Epithelial cell of prostate (primary cell): ENCODE measurements around a stretch of chr17.

DNA sequence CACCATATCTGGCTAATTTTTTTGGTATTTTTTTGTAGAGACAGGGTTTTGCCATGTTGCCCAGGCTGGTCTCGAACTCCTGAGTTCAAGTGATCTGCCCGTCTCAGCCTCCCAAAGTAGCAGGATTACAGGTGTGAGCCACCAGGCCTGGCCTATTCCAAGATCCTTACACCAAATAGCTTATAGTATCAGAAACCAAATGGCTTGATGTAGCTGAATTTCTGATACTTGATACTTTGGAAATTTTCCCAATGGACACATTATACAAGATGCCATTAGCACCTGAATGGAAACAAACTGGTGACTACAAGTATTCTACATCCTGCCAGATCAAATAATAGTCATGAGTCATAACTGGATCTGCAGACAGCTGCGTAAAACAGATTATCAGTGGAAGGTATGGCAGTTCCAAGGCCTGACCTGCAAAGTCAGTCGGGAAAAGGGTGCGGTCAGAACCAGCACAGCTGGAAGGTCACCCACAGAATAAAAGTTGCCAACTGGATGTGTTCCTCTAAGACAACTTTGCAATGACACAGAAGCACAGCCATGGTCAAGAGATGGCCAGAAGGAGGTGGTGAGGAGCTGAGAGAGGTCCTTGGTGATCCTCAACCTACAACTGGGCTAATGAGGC lies 14.6 kb downstream of the TUBG1 start:
- RRBS, result no CpG with 5 or more reads among the region's 5 CpGs

- RRBS, result no CpG with 5 or more reads among the region's 12 CpGs
Measured at GRCh38 chr17:42632842-42633586, 23.5 kb downstream of the TUBG1 start.

DNA sequence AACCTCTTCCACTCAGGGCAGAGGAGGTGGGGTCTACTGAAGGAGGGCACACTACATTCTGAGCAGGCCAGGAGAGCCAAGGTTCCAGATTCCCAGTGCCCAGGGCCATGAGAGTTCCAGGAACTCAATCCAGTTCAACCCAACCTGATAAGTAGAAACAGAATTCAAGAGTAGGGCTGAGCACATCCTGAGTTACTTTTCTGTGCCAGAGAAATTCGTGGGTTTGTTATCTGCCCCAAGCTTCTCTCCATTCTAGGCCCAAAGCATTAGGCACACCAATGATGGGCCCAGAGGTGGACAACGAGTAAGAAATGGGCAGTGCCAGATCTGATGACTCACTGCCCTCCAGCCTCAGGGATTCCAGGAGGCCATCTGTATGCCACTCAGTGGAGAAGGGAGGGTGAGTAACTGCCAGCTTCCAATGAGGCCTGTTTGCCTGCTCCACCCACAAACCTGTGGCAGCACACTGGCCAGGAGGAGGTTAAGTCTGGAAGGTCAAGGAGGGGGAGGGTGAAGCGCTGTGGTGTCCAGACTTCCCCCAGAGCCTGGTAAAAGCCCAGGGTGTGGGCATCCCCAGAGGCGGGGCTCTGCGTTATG lies 8.3 kb downstream of the TUBG2 start:
- RRBS, result no CpG with 5 or more reads among the region's 5 CpGs

DNA sequence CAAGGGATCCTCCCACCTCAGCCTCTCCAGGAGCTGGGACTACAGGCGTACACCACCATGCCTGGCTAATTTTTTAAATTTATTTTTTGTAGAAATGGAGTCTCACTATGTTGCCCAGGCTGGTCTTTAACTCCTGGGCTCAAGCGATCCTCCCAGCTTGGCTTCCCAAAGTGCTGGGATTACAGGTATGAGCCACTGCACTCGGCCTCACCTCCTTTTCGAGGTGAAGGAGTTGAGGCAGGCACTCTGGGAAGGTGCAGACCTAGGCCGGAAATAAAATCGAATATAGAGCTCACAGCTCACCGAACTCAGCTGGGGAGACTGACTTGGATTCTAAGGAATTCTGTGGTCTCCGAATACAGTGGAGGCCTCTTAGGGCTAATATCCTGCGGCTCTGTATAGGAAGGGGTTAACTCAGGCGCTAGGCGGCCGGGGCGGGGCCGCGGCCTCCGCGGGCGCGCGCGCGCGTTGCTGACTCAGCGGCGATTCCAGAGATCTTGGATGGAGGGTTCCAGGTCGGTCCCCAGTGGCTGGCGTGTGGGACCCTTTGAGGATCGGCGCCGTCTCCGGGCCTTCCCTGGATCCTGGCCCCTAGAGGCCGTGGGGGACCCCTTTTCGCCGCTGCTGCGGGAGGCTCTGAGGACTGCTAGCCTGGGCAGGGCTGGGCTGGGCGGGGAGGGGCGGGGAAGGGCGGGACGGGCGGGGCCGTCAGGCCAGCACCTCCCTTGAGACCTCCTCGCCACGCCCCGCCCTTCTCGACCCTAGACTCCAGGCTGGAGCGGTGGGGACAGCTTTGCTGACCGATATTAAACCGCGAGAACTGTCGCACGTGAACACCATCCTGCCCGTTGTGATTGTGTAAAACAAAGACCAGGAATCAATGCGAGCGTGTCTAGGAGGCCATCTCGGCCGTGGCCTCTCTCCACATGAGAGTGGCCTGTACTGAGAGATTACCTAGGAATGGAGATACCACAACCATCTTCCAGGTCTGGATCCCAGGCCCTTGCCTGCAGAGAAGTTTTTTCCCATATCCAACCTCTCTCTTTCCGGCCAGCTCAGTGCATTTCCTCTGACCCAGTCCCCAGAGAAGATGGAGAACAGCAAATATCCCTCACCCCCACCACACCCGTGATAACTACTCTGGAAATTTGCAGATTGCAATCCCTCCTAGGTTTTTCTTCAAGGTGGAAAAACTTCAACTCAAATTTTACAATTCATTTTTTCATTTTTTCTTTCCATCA lies 1.3 kb upstream of the PLEKHH3 start:
- RRBS, result no CpG with 5 or more reads among the region's 58 CpGs

DNA sequence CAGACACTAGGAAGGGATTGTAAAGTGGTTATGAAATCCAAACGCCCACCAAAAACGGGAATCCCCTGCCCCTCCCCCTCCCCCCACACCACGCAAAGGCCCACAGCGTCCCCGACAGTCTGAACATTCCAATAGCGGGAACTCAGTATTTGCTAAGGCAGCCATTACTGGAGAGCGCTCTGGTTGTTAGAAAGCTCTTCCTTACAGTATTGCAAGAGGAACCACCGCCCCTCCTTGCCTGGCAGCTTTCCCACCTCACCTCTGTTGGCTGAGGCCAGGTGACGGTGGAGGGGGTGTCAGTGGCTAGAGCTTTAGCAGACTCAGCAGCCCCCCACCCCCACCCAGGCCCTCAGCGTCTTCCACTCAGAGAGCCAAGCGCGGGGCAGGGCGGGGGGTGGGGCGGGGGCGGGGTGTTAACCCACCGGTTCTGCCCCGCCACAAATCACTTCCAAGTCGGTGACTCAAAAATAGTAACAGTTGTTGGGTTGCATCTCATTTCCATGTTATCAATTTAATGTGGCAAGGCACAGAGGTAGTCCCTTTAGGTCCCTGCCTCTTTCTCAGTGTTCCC lies 2.2 kb upstream of the PLEKHH3 start:
- RRBS, result no CpG with 5 or more reads among the region's 18 CpGs

- RRBS, result no CpG with 5 or more reads among the region's 11 CpGs
Measured at GRCh38 chr17:42774922-42776196, 2.1 kb downstream of the VPS25 start.

- RRBS, result no CpG with 5 or more reads among the region's 12 CpGs
Measured at GRCh38 chr17:42854225-42854855, 3.3 kb downstream of the AOC3 start.

DNA sequence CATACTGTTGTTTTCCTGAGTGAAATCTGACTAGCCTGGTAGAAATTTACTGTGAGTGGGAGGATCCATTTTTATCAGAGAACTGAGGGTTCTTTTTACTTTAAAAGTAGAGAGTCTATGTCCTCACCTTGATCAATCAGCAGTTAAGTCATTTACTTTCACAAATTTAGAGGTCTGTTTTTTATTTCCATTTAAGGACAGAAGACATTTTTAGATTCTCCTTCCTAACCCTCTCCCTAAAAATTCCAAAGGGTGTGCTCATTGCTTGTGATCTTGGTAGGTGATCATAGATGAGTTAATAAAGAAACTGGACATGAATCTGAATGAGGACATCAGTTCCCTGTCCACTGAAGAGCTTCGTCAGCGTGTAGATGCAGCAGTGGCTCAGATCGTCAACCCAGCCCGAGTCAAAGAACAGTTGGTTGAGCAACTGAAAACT lies 8.7 kb downstream of the RUNDC1 start:
- RRBS, result no CpG with 5 or more reads among the region's 4 CpGs

GRCh38 chr17:43091221-43092448 lies 33.5 kb downstream of the BRCA1 start:
- RRBS, result no CpG with 5 or more reads among the region's 6 CpGs

- RRBS, result no CpG with 5 or more reads among the region's 4 CpGs
Measured at GRCh38 chr17:43209656-43210024, 2.0 kb upstream of the TMEM106A start.

DNA sequence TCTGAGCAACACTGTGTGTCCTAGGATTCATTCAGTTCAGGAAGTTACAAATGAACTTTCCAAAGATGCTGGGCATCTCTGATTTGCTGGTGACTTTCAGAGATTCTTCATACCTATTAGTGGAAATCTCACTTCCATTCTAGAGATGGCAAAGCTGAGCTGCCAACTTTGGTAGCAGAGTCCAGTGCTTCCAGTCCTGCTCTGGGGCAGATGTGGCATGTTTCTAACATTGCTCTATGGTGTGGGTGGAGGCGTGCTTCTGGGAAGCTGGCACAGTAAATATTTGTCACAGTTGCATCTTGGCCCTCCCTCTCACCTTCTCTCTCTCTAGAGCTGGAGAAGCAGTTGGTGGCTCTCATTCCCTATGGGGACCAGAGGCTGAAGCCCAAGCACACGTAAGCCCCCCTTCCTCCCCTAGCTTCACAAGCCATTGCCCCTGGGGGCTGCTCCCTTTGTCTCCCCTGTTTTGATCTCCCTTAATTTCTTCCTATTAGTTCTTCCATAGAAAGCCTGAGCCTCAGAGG lies 1.9 kb downstream of the TMEM106A start:
- RRBS, result no CpG with 5 or more reads among the region's 2 CpGs

- RRBS, result no CpG with 5 or more reads among the region's 21 CpGs
Measured at GRCh38 chr17:43246453-43246791, 18.0 kb upstream of the CCDC200 start.

DNA sequence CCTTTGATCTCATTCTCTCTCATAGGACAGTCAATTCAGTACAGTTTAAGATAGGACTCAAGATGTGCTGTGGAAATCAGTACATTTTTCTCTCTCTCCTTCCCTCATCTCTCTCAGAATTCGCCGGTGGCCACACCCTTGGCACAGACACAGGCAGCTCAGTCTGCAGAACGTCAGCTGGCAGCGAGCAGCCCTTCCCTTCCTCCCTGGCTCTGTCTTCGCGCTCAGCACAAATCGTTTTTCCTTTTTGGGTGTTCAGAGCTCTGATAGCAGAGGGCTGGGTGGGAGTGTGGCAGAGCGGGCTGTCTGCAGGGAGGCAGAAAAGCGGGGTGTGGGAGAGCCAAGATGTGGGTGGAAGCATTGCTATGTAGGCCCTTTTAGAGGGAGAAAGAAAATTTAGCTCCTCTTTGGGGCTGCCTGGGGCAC lies 18.7 kb downstream of the ARL4D start:
- RRBS, result no CpG with 5 or more reads among the region's 9 CpGs

DNA sequence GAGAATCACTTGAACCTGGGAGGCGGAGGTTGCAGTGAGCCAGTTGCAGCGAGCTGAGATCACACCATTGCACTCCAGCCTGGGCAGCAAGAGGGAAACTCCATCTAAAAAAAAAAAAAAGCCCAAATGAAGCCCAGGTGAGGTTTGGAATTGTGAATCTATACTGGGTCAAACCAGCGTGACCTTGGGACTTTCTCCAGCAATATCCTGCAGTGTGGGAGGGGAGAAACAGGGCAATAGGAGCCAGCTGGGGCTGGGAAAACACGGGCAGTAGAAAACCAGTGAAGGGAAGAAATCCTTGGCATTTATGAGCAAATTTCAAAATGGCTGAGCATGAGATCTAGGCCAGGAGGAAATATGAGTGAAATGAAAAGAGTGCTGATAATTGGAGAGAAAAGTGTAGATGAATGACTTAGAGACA lies 8.1 kb upstream of the DHX8 start:
- RRBS, result no CpG with 5 or more reads among the region's 4 CpGs

GRCh38 chr17:43542755-43543744 lies 3.1 kb downstream of the ETV4 start:
- RRBS, result 87% methylated on average over 2 of the region's 13 CpGs

- RRBS, result no CpG with 5 or more reads among the region's 12 CpGs
Measured at GRCh38 chr17:43574249-43574616, 28.1 kb upstream of the ETV4 start.

DNA sequence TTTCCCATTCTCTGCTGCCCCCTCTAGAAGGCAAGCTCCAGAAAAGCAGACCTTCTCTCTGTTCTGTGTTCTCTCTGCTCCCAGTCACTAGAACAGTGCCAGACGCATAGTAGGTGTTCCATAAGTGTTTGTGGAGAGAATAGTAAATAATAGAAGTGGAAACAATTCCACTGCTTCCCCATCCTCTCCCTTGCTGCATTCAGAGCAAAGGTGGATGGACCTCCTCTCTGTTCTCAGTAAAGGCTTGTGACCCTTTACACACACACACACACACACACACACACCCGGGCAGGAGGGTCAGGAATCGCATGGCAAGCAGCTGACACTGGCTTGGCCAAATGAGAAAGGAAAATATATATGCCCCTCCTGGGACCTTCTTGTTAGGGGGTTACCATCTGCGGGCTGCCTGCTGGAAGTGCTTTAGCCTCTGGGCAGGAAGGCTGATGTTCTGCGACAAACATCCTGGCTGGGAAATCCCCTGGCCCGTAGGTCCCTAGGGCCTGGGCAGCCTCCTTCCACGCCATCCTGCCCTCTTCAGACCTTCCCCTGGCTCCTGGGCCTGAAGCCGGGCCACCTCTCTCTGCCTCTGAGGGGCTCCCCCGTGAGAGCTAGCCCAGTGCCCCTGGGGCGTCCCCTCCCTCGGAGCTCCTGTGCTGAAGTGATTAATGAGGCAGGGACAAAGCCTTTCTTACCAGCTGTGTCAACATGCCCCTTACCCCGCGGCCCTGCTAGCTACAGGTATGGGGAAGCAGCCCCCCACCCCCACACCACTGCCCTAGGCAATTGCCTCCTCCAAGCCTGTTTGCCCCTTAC lies 32.5 kb upstream of the ETV4 start:
- RRBS, result no CpG with 5 or more reads among the region's 13 CpGs

DNA sequence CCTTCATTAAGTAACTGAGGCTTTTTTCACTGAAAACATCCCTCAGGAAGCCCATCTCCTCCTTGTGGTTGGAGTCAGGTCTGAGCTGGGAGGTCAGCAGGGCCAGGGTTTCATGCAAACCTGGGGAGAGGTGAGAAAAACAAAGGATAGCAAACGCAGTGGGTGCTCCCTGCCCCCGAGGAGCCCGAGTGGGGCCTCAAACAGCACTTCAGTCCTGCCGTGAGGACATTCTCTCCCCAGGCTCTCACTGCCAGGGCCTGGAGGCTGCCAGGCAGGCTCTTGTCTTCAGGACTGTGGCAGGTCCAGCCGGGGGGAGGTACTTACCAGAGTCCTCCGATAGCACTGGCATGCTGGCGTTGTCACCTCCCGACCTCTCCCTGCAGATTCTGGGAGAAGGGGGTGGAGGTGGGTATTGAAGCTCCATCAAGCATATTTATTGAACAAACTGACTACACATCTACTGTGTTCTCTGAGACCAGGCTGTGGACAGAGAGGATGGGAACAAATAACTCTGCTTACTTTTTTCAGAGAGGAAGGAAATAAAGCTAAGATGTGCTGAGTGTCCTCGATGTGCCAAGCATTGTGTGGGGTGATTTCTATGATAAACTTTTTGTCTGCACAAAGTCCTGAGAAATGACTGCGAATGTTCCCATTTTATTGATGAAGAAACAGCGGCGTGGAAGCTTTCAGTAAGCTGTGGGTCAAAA lies 1.2 kb downstream of the MPP3 start:
- RRBS, result no CpG with 5 or more reads among the region's 12 CpGs

DNA sequence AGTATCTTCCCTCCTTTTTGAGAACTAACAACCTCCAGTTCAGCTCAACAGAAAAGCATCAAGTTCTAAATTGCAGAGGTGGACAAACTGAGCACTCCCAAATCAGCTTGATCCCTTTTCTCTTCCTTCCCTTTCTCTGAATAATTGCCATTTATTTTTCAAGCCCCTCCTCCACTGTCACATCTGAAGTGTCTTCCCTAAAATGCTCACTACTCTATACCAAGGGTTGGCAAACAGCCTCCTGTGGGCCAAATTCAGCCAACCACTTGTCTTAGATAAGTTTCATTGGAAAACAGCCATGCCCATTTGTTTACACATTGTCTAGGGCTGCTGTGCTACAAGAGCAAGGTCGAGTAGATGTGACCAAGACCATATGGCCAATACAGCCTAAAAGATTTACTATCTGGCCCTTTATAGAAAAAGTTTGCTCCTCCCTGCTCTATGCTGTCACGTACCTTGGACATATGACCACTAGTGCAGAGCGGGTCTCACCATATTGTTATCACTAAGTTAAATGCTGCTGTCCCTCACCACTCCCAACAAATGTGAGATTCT lies 13.4 kb downstream of the LSM12 start:
- RRBS, result no CpG with 5 or more reads among the region's 3 CpGs

DNA sequence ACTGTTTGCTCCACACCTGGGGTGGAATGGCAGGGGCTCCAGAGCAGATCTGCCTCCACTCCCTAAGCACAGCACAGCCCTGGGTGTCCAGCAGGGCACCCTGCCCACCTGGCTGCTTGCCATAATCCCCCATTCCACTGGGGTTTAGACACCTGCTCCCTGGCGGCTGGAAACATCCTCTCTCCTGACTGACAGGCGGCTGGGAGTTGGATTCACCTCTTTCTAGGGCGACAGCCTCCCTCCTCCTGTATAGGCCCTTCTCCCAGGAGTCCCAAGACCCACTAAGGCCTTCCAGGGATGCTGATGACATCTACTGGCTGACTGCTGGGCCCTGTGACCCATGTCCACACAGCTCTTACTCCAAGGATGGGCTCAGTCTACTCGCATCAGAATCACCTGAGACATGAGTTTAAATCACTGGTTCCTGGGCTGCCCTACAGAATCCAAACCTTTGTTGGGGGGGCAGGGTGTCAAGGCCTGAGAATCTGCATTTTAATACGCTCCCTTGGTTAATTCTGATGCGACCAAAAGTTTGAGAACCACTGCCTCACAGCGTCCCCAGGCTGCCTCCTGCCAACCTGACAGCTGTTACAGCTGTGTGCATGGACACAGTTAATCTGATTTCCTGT lies 17.8 kb downstream of the HDAC5 start:
- RRBS, result no CpG with 5 or more reads among the region's 7 CpGs